SK-MEL-5 (cell line): ENCODE measurements around the genes CCDC85C and EML1.

DNA sequence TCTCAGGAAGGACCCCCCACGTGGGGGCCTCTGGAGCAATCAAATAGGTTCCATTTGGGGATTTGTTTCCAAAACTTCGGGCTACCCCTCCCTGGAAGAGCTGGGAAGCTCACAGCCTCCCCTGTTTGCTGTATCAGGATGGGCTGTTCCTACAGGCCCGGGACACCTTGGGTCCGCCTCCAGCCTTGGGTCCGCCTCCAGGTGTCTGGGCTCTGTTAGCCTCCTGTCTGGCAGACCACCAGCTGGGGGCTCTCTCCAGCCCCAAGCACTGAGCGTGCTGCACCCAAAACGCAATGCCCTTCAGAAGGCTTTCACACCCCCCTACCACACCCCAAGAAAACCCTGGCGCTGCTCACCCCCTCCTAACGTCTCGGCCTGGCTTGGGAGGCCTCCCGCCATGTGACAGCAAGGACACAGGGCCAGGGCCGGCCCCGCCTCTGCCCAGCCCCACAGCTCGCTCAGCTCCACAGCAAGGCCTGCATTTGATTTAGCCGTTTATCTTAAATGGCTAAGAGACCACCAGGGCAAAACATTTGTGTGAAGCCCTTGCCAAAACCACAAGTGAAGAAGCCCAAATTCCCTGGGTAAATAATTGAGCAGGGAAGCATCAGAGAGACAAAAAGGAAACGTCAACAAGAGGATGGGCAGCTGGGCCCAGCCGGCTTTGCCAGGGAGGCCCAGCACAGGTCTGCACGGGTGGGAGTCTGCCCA, 40.0 kb downstream of the BCL11B start:
RAMPAGE:
- cytosol, long total RNA: no peak
- long total RNA: no peak
- nucleus, long total RNA: no peak

RAMPAGE:
- cytosol, long total RNA: no peak
- long total RNA: no peak
- nucleus, long total RNA: no peak
Observed at GRCh38 chr14:99253158-99253790, 18.7 kb downstream of the BCL11B start.

DNA sequence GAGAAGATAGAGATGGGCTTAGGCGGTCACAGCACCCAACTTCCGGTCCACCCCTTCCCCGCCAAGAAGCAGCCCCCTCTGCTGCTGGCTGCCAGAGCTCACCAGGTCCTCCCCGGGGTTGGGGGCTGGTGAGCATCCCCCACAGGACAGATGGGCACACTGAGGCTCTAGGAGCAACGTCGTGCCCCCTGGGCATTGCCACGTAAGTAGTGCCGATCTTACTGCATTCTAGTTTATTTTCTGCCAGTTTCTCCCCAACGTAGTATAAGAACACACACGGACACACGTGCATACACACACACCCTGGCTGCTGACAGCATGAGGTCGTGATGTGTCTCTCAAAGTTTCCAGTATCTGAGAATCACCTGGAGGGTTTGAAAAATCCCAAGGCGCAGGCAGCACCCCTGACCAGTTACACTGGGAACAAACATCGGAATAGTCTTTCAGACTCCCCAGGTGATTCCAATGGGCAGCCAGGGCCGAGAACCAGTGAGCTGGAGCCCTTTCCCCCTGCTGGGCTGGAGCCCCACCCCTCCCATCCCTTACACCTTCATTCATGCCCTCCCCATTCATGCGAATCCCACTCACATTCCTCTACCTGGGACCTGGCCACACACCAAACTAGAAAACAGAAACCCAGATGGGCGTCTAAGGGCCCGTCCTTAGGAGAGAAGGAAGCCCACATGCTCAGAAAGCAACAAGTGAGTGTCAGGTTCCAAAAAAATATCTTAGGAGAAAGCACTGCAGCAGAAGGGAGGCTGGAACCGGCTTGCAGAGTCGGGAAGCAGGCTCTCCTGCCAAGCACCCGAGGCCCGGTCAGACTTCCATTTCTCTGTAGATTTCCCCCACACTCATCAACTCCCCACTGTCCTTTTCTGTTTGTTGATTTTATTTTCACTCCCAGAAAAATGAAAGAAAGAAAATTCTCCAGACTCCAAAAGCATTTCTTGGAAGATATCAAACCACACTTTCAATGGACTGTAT, 13.8 kb downstream of the BCL11B start:
RAMPAGE:
- cytosol, long total RNA: no peak
- long total RNA: no peak
- nucleus, long total RNA: no peak

DNA sequence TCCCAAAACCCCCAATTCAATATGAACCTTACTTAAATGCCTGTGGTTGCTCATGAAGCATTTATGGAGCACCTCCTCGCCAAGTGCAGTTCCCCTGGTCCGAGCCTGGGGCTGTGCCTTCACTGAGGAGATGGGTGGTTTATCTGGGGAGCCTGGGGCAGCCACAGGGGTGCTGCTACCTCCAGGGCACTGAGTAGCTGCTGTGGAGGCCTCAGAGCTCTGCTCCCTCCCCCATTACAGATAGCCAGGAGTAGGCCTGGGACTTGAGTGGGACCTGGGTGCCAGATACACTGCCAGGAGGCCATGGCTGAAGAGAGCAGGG, 27.0 kb downstream of the CCNK start:
RAMPAGE:
- cytosol, long total RNA: no peak
- long total RNA: no peak
- nucleus, long total RNA: no peak

DNA sequence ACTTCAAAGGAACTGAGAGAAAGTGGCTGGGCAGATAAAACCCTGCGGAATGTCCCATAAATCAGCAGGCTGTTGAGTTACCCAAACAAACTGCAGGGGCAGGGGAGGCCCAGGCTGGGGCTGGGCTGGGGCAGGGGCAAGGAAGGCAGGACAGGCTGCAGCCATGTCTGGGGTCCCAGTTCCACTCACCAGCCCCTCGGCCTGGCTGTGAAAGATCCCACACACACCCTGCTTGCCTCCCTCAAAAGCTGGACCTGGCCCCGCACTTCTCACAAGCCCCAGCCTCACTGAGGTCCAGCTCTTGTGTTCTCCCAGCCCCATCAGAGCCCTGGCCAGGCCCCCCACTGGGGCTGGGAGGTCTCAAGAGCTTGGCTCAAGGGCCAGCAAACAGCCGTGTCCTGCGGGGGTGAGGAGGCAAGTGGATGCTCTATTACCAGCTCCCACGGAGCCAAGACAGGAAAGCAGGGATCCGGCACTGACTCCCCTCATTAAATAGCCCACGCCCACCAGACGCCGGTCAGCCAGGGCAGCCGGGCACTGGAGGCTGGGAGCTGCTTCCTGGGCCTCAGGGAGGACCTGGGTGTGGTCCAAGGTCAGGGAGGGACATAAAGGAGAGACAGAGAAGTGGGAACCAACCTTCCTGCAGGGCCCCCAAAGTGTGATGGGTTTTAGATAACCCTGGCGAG, 42.0 kb downstream of the CCNK start:
RAMPAGE:
- cytosol, long total RNA: no peak
- long total RNA: no peak
- nucleus, long total RNA: no peak

RAMPAGE:
- cytosol, long total RNA: no peak
- long total RNA: no peak
- nucleus, long total RNA: no peak
Observed at GRCh38 chr14:99537364-99537938, 56.2 kb downstream of the CCNK start.

DNA sequence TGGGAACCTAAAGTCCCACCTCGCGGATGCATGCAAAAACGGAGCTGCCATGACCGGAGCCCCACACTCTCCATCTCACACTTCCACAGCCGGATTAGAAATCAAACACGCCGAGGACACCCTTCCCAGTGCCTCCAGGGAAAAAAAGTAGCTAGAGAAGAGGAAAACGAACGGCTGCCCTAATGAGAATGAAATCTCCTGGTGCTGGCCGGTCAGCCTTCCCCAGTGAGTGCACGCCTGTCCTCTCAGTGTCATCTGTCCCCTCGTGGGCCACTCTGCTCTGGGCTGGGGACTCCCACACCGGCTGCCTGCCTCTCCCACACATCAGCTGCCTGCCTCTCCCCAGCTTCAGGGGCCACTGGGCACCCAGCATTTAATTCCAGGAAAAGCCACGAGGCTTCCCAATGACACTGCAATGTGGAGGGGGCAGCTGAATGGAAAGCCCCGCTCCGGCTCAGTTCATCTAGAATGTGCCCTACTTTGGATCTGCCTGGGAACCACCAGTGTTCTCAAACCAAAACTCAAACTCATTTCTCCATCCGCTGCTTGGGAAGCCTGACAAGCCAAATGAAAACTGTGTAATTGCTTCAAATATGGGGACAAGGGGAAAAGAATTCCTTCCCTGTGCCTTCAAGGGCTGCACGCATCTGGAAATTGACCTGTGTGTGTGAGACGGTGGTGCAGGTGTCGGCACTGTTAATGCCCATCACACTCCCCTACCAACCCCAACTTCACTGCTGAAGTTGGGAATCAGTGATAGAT, 58.9 kb downstream of the CCDC85C start:
RAMPAGE:
- cytosol, long total RNA: no peak
- long total RNA: no peak
- nucleus, long total RNA: no peak

RAMPAGE:
- cytosol, long total RNA: no peak
- long total RNA: no peak
- nucleus, long total RNA: no peak
Observed at GRCh38 chr14:99564335-99565029, 39.5 kb downstream of the CCDC85C start.

DNA sequence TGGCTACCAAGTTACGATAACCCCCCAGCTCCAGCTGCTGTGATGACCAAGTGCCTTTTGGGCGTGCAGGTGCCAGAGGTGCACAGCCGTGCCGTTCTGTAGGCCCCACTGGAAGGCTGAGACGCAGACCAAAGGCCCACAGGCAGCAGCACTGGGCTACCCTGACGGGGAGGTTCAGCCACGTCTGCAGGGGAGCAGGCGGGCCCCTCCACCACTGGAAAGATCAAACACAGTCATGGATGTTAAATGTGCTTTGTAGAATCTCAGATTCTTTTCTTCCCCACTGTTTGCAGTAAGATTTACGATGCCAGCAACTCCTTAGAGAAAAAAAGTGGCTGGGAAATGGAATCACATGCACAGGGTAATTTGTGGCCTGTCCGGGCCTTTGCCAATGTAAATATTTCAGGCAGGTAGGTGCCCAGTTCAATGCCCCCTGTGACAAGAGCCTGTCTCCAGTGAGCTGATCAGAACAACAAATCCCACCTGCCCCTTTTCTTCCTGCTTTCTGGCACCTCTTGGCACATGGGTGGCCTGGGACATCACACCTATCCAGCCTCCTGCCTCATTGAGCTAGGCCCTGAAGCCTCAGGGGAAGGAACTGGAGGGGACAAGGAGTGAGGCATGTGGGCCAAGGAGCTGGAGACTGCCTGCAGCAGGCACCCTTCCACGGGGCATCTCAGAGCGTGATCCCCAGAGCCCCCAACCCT, 32.5 kb downstream of the CCDC85C start:
RAMPAGE:
- cytosol, long total RNA: no peak
- long total RNA: no peak
- nucleus, long total RNA: no peak

RAMPAGE:
- cytosol, long total RNA: no peak
- long total RNA: no peak
- nucleus, long total RNA: no peak
Observed at GRCh38 chr14:99592649-99593278, 11.2 kb downstream of the CCDC85C start.

GRCh38 chr14:99603796-99604717, at the start of gene CCDC85C:
Gene CCDC85C, minus strand, starts transcription at chr14:99604207.
RAMPAGE:
- cytosol, long total RNA: no peak
- long total RNA: no peak
- nucleus, long total RNA: no peak

DNA sequence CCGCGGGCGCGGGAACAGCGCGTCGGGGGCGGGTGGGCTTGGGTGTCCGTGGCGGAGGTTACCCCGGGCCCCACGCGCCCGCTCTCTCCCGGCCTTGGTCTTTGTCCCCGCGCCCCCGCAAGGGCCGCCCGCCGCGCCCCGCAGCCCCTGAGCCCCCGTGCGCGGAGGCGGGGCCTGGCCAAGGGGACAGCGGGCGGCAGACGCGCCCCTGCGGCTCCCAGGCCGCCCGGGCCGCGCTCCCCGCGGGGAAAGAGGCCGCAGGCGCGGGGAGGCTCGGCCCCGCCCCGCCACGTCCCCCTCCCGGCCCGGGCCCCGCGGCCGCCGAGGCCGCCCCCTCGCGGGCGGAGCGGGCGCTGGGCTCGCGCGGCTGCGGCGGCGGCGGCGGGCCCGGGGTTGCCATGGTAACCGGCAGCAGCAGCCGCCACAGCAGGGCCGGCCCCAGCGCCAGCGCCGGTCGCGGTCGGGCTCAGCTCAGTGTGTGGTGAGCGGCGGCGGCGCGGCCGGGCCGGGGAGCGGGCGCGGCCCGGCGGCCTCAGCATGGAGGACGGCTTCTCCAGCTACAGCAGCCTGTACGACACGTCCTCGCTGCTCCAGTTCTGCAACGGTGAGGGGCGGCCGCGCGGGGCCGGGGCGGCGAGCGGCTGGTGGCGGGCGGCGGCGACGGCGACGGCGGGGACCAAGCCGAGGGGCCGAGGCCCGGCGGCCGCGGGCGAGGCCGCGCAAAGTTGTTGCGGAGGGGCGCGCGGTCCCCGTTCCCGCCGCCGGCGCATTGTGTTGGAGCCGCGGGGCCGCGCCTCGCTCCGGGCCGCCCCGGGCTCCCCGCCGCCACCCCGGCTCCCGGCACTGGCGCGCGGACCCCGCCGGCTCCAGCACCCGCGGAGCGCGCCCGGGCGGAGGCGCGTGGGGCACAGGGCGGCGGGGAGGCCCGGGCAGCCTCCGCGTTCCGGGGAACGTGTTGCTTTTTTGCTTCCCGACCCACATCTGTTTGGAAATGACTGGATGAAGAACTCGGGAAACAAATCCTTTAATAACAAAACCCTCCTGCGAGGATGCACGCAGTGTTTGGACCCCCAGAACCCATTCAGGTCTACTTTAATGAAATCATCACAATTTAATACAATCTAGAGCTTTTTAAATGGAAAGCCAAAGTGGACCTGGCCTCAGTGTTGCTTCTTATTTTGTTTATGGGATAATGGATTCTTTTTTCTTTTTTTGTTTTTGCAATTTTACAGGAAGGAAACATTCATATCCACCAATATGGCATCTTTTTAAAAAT, at the start of gene EML1:
Gene EML1 (plus strand): TSS at position 474 of the 1,276 bp plus-strand sequence.
RAMPAGE:
- cytosol, long total RNA: no peak
- long total RNA: no peak
- nucleus, long total RNA: no peak

DNA sequence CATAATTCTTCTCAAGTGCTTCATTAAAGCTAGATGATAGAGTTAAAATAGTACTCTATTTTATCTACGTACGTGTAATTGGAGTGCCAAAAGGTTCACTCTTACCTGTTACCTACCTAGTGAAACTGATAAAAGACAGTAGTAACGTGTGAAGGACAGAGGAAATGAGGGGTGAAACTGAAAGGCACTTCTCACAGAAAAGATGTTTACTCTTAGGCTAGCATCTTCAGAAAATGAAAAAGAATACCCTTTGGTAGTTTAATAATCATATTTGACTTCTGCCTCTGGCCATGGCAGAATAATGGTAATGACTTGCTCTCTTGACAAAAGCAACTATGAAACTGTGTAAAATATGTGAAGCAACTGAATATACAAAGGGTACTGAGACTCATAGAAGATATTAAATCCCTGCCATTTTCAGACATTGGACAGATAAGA, 6.4 kb upstream of the EVL start:
RAMPAGE:
- cytosol, long total RNA: no peak
- long total RNA: no peak
- nucleus, long total RNA: no peak

RAMPAGE:
- cytosol, long total RNA: no peak
- long total RNA: no peak
- nucleus, long total RNA: no peak
Observed at GRCh38 chr14:100106203-100106587, 41.0 kb downstream of the EVL start.

RAMPAGE:
- cytosol, long total RNA: no peak
- long total RNA: no peak
- nucleus, long total RNA: no peak
Observed at GRCh38 chr14:100150707-100151002, 8.8 kb downstream of the DEGS2 start.

DNA sequence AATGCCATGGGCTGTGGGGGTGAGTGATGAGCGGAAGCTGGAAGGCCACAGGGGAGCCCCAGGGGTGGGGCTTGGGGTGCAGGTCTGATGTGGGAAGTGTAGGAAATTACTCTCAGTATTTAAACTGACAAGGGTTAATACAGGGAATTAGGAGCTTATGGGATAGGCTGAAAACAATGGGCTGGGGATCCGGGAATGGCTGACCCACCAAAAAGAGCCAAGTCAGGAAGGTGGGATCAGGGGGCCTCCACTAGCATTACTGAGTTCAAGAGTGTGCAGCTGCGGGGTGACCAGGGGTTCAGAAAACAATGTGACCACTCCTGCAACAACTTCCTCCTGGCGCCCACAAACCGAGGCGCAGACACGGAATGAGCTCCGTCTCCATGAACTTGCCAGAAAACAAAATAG, 16.7 kb upstream of the YY1 start:
RAMPAGE:
- cytosol, long total RNA: no peak
- long total RNA: no peak
- nucleus, long total RNA: no peak

DNA sequence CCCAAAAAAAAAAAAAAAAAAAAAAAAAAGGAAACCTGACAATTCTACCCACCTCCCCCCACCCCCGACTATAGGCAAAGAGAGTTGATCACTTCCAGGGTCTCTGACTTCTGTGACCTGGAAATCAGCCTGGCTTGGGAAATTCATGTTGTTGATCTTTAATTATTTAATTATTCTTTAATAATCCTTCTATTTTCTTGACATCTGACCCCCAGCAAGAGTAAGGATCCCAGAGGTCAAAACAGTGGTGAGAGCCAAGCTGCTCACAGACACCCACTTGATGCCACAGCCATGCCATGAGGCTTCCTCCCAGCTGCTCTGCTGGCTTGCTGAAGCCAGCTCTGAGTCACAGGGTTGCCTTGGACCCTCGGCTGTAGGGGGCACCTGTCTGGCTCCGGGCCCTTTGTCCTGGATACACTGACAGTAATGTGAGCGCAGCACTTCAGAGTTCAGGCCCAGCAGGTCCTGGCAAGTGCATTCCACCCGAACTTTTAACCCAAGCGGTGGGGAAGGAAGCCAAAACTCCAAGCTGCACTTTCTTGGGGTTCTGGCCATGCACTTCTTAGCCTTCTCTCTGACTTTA, 25.1 kb downstream of the SLC25A29 start:
RAMPAGE:
- cytosol, long total RNA: no peak
- long total RNA: no peak
- nucleus, long total RNA: no peak

DNA sequence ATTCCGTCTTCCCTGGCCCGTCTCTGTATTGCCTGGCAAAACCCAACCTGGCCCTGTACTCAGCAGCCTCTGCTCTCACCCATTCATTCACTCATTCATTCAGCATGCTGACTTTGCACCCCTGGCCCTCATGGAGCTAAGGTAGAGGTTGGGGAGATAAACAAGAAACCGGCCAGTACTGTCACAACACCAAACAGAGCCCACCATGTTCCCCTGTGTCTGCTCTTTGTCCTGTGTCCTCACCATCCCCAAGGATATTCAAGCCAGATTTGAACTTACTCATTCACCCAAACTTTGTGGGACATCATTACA, 20.2 kb downstream of the SLC25A29 start:
RAMPAGE:
- cytosol, long total RNA: no peak
- long total RNA: no peak
- nucleus, long total RNA: no peak

GRCh38 chr14:100333793-100334770, 10.9 kb downstream of the SLC25A47 start:
RAMPAGE:
- cytosol, long total RNA: no peak
- long total RNA: no peak
- nucleus, long total RNA: no peak

DNA sequence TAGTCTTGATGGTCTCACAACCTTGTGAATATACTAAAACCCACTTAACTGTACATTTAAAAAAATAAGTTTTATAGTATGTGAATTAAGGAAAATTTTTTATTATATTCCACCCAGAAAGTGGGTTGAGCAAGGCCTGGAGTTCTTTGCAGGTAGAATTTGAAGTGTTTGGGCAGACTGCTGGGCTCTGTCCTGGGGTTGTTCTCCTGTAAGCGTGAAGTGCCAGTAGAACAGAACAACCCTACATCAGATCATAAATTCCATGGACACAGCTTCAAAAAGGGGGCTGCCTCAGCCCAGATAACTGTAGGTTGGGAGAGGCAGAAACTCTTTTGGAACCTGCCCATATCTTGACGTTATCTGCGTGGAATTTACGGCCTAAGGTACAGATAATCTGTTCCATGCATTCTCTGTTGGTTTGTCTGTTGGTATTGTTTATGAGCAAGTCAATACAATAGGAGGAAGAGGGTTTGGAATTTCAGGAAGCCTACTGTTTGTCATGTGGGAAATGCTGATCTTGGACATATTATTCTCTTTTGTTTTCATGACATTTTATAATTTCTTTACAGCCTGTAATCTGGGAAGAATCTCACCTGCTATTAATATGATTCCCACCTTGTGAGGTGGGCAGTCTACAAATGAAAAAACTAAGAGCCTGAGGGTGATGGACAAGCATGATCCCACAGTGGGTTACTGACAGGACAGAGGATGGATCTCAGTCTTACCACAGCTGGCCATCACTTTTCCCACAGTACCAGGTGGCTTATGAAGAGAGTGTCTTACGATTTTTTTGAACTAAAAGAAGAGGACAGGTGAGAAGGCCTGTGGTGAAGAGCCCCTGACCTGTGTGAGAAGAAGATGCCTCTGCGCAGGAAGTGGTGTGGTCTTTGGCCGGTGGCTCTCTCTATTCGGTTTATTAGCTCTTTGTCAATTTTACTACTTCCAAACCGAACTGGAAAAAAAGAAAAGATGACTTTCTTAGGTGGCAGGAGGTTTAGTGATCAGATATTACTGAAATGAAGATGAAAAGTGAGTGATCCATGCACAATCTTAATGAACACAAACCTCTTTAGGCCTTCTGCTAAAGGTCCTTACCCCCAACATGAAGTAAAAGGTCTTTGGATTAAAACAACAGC, 15.1 kb downstream of the WARS1 start:
RAMPAGE:
- cytosol, long total RNA: no peak
- long total RNA: no peak
- nucleus, long total RNA: no peak